Neural progenitor cell (in vitro differentiated cells): ENCODE data around the gene APOL5.

- RAMPAGE, long total RNA = no peak
Observed at GRCh38 chr22:33546138-33546684, 374.1 kb downstream of the LARGE1 start.

GRCh38 chr22:33605642-33605976, 314.7 kb downstream of the LARGE1 start:
- RAMPAGE, long total RNA = no peak

DNA sequence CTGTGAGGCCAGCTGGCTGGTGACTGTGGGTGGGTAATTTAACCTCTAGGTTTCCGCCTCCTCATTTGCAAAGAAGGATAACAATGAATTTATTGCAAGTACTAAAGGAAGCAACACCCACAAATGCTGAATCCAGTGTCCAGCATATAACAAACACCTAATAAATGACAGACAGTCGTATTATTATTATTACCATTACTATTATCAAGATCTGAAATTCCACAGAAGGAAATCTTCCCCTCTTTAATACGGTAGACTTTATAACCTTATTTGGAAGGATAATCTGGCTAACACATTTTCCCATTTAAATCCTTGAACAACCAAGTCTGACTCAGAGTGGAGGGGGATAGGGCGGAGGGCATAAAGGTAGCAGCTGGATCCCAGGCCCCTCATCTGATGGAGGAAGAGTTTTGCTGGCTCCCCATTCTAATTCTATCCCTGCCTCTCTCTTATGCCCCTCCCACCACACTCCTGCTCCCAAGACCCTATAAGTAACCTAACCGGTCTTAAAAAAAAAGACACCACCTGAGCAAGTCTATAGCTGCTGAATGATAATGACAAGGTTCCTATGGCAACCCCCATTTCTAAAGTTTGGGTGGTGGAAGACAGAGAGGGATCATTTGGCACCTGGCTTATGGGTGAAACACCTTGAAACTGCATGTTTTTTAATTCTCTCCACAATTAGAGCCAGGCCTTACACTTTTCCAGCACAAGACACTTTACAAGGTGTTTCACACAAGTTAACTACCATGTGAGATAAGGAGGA, 69.7 kb downstream of the LARGE1 start:
- RAMPAGE, long total RNA = no peak

DNA sequence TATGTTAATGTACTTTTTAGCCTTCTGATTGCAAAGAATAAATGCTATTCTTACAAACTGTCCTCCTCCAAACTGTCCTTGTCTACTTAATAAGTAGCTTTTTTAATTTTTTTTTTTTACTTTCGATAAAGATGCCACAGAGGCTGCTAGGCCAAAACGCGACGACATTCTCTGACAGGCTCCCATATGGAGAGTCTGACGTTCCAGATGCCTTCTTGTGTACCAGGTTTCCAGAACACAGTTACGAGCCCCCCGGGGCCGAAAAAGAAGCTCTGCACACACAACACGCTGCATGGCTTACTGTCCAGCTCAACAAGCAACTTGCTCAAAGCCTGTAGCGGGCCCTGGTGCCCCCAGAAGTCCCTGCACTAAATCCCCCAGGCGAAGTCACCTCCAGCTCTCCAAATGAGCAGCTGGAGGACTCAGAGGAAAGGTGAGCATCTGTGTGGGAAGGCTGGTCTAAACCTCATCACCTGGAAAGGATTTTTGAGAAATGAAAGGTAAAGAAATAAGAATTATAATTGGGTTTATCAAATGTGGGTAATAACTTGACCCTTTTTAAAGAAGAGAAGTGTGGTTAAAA, 39.2 kb downstream of the LARGE1 start:
- RAMPAGE, long total RNA = no peak

- RAMPAGE, long total RNA = no peak
Observed at GRCh38 chr22:33896129-33896847, 24.0 kb downstream of the LARGE1 start.

DNA sequence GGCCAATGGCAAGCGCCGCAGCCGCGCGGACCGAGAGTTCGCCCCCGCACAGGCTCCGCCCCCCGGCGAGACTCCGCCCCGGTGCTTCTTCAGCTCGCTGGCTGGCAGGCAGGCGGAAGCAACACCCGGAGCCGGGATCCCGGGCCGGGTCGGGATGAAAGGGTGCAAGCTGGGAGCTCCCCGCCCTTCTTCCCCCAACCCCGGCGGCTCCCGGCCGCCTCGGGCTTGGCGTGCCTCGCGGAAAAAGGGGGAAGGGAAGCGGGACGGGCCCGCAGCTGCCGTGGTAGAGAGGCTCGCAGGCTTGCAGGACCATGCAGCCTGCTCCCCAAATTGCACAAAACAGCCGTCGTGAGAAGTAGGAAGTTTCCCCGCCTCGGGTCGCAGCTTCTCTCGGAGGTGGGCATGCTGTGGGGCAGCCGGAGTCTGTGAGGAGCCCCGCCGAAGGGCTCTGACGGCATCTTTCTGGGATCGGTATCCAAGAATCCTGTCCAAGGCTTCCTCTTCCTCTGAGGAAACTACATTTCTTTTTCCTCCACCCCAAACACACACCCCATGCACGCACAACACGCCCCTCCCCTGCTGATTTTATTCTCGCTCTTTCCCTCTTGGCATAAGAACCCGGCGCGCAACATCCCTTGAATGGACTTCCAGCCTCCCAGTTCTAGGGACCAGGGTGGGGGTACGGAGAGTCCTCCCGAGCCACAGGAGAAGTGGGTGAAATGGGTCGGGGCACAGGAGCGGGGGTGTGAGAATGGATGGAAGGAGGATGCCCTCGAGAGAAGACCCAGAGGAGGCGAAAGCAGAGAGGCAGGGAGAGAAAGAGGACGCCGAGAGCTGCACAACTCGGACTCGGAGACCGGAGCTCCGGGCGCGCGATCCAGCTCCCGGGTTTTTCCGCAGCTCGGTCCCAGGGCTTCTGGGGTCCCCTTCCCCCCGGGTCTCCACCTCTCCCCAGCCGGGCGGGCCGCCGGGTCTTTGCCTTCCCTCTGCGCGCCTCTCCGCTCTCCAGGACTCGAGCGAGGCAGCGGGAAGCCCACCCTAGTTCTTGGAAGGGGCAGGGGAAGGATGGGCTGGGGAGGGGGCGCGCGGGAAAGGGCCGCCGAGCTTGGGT, 1.2 kb upstream of the LARGE1 start:
- RAMPAGE, long total RNA = no peak

DNA sequence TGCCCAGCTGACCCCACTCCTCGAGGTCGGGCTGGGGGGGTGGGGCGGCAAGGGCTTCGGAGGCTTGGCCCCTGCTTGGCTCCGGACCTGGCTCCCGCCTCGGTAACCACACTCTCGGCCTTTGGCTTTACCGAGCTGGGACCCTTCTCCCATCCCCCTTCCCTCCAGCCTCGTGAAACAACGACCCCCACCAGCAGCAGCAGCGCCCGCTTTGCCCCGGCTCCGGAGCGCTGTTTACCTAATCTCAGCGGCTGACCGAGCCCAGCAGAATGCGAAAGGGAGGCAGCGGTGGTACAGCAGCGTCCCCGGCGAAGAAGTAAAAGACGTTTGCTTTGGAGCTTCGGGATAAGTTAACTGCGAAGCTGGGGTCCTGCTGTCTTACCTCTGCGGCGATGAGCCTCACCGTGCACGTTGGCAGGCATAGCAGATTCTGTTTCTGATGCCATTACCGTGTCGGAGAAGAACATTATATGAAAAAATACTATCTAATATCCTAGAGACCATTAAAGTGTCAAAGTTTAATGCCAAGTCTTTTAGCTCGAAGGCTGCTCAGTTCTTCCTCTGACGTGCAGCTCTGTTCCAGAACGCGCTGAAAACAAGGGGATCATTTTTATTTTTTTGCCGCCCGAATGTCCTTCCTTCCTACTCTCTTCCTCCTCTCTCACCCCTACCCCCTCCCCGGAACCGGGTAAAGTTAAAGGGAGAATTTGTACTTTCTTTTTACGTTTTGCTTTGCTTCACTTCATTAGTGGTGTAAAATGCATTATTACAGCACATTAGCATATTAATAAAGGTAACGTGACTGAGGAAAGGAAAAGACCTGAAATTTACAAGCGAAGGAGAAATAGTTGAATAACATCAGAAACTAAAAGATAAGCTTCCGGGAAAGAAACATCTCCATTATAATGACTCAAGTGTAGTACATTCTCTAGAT, 2.2 kb upstream of the LARGE1 start:
- RAMPAGE, long total RNA = no peak

DNA sequence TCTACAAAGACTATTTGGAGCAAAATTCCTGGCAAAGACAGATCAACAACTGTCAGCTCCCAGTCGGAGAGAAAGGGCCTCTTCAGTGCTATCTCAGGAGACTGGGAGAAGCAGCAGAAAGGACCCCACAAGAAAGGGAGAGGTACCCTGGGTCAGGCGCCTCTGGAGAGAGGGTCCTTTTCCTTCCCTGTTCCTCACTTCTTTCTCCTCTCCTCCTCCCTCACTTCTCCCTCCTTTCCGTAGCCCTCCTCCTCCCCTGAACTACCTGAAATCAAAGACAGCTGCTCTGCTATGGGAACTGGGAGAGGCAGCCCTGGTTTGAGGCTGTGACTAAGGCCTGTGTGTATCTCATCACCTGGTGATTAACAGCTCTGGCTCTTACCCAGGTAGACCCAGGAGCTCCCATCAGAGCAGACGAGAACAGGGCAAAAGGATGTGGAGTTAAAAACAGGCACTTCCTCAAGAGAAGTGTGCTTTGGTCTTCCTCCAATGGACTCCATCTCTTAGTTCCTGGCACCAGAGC, 5.7 kb downstream of the ISX start:
- RAMPAGE, long total RNA = no peak

- RAMPAGE, long total RNA = no peak
Observed at GRCh38 chr22:35116597-35117154, 50.7 kb downstream of the ISX start.

GRCh38 chr22:35258185-35259003, 1.1 kb downstream of the HMGXB4 start:
- RAMPAGE, long total RNA = no peak

DNA sequence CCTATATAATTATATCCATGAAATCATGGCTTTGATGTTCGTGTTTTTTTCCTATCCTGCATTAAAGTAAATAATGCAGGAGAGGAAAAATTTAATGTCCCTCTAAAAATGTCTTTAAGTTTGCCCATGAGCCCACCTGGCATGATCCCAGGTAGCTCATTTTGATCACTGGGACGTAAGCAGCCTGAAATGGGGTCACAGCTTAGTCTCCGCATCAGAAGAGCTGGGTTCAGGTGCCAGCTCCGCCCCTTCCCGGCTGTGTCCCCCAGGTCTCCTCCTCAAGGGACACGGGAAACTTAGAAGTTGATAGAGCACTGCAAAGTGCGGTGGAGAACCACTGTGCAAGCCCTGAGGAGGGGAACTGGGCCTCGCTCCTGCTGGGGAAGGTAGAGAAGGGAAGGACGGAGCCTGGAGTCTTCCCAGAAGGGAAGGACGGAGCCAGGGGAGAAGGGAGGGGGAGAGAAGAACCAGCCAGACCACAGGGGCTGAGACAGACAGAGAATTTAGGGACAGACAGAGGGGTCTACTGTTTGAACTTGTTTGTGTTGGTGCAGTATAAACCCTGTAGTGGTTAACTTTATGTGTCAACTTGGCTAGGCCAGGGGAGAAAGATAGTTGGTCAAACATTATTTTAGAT, 7.7 kb downstream of the TOM1 start:
- RAMPAGE, long total RNA = no peak

GRCh38 chr22:35337200-35338227, 37.8 kb downstream of the TOM1 start:
- RAMPAGE, long total RNA = no peak

DNA sequence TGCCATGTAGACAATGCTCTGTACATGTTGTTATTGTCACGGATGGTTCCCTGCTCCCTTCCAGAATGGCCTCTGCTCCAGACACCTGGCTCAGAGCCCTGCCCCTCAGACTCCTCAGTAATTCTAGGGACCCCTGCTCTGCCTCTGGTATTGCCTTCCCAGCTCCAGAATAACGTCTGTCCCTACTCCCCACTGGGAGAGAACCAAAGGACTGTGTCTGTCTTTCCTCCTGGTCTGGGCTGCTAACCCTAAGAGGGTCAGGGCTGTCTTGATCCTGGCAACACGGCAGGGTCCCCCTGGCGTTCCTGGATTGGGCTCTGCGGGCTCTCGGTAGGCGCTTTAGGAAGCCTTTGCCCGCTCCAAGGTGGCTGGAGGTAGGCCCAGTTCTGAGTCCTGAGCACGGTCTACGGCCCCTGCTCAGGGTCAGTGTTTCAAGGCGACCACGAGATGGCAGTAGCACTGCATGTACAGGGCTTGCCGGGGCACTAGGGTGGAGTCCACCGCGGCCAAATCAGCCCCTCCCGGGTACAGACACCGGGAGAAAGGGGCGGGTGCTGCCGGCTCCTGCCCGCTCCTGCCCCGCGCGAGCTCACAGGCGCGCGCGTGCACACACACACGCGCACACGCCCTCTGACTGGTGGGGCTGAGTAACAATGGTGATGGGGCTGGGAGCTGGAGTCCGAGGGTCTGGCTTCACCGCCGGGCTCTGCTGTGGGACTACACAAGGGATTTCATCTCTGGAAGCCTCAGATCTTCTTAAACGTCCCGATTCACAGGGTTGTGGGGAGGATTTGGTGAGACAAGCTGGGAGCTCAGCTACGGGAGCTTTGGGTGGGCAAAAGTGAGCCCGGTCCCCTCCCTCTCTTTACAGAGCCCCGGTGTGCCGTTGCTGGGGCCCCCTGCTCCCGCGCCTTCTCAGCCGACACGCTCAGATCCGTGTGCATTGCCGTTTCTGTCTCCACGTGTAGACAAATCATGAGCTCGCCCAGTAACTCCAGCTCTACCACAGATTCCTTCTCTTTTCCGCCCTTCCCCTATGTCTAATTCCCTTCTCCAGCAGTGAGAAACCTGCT, 30.1 kb upstream of the HMOX1 start:
- RAMPAGE, long total RNA = no peak

DNA sequence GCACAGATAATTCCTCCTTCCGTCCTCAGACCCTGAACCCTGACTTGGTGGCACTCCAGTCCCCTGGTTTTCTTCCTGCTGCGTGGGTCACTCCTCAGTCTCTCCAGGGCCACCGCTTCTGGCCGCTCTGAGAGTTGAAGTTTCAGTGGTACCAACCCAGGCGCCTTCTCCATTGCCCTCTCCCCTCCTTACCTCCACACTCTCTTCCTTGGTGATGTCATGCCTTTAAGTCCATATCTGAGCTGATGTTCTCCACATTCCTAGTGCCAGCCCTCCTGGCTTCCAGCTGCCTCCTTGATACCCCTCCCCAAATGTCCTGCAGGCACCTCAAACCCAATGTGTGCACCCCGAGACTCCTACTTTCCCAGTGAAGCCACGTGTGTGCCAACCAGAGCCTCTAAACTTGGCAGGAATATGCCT, 54.4 kb upstream of the RASD2 start:
- RAMPAGE, long total RNA = no peak

DNA sequence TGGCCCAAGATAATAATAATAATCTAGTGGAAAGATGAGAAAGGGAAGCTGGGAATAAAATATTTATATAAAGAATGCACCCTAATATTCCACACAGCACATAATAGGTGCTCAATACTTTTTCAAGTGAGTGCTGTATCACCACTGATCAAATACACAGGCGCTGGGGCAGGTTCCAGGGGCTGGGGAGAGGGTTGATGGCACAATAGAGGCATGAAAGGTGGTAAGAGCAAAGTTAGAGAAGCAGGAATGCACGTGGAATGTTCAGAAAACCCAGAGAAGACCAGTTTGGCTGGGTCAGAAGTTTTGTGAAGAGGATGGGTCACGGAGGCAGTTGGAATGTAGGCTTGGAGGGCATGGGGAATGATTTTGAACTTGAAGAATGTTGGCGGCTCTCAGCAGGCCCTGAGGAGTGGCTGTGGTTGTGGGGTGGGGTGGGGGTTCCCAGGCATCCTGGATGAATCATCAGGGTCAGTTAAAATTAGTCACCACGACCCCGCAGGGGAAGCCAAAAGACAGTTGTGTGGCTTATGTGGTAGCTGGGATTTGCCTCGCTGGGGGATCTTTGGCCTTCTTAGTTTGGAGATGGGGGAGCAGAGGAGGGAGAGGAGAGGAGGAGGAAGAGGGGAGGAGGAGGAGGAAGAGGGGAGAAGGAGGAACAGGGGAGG, 12.6 kb upstream of the MB start:
- RAMPAGE, long total RNA = no peak

GRCh38 chr22:35649910-35650186, 1.6 kb downstream of the APOL6 start:
- RAMPAGE, long total RNA = no peak

- RAMPAGE, long total RNA = no peak
Observed at GRCh38 chr22:35669482-35669756, 21.2 kb downstream of the APOL6 start.

DNA sequence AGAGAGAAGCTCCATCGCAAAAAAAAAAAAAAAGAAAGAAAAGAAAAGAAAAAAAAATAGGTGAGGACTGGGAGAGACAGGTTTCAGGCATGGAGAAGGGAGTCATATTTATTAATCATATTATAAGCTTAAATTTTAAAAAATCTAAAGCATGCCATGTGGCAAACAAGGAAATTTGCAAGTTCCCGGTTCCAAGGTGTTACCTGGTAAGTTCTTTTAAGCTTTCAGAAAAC, at the start of gene APOL5:
Gene APOL5 (plus strand): TSS at position 152 of the 233 bp plus-strand sequence.
- RAMPAGE, long total RNA = no peak

GRCh38 chr22:35809673-35810217, 92.1 kb downstream of the APOL5 start:
- RAMPAGE, long total RNA = no peak

GRCh38 chr22:35839770-35840850, 122.4 kb downstream of the APOL5 start:
- RAMPAGE, long total RNA = start-site peak on the minus strand at chr22:35840386-35840430, 56 and 449 reads in 2 replicates